Temporal lobe (tissue), 2 donors: Measurements from ENCODE around the genes BPNT1 and IARS2.

DNA sequence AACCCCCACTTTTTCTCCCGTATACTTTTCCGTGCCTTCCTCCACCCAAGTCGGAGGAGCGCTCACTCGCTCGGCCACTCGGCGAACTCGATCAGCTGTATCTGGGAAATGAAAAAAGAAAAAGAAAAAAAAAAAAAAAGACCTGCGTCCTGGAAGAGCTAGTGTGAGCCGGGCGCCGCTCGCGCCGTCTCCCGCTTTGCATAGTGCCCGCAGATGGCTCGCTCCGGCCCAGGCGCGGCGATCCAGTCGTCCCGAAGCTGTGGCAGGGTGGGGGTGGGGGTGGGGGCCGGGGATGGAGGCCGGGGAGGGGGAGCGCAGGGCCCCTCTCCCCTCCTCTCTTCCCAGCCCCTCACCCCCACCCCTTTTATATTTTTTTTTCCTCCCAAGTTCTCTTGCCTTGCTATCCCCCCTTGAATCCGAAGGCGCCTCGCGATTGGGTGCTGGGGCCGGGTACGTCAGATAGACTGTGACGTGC is 298 bp upstream of the PROX1 start:
- RAMPAGE, long total RNA: no peak

- RAMPAGE, long total RNA: no peak
Observed at GRCh38 chr1:214029802-214030425, 42.1 kb downstream of the PROX1 start.

GRCh38 chr1:215568565-215568763 is 1.4 kb downstream of the KCTD3 start:
- RAMPAGE, long total RNA: no peak

DNA sequence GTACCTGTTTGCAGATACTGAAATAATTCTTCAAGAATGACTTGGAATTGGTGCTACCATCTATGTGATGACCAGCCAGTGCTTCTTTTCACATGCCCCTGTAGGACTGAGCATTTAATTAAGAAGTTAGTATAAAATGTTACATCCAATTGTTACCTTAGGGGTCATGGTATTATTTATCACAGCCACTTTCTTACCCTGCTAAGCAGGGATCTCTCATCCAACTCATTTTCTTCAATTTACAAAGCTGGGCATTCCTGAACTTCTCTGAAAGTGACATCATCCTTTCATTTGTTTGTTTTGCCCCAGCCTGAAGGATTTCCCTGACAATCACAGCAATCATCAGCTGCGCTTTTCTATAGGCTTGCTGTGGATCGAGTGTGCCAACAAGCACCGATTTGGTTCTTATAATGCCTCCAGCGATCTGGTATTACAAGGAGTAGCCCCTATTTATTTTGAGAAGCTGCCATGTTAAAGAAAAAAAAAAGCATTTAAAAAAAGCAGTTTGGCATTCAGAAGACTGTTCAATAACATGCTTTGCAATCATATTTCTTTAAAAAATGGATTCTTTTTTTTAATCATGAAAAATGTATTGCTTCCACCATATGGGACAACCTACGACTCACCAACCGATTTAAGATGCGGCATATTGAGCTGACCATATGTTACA is 240.2 kb downstream of the USH2A start:
- RAMPAGE, long total RNA: no peak

GRCh38 chr1:216499577-216499959 is 76.3 kb upstream of the USH2A start:
- RAMPAGE, long total RNA: no peak

DNA sequence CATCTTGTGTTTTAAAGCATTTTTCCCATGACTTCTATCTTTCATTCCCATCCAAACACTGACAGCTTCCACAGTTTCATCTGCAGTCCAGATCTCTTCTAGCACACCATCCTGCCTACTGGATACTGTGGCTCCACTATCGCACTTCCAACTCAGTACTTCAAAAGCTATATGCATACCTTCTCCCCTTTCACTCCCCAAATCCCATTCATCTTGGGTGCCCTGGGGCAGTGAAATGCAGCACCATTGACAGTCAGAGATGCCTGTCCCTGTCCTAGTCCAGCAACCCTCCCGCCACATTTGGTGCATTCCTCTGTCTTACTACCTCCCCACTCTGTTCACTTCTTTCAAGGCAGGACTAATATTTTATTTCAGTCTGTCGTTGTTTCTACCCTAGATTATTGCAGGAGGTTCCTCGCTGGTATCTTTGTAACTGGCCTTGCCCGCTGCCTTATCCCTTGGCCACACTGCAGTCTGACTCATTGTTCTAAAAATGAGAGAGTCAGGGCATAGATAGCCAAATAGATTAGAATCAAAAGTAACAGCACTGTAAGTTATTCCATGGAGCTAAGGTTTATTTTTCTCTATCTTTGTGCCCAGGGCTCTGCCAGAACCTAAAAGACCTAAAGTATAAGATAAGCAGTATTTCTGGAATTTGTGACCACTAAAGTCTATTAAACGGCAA is 96.7 kb downstream of the ESRRG start:
- RAMPAGE, long total RNA: no peak

- RAMPAGE, long total RNA: no peak
Observed at GRCh38 chr1:217090217-217090758, 367.1 kb upstream of the ESRRG start.

DNA sequence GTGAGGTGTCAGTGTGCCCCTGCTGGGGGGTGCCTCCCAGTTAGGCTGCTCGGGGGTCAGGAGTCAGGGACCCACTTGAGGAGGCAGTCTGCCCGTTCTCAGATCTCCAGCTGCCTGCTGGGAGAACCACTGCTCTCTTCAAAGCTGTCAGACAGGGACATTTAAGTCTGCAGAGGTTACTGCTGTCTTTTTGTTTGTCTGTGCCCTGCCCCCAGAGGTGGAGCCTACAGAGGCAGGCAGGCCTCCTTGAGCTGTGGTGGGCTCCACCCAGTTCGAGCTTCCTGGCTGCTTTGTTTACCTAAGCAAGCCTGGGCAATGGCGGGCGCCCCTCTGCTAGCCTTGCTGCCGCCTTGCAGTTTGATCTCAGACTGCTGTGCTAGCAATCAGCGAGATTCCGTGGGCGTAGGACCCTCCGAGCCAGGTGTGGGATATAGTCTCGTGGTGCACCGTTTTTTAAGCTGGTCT is 64.6 kb downstream of the SPATA17 start:
- RAMPAGE, long total RNA: no peak

GRCh38 chr1:218156440-218157138 is 128.5 kb upstream of the RRP15 start:
- RAMPAGE, long total RNA: no peak

GRCh38 chr1:218164079-218164744 is 120.9 kb upstream of the RRP15 start:
- RAMPAGE, long total RNA: no peak

DNA sequence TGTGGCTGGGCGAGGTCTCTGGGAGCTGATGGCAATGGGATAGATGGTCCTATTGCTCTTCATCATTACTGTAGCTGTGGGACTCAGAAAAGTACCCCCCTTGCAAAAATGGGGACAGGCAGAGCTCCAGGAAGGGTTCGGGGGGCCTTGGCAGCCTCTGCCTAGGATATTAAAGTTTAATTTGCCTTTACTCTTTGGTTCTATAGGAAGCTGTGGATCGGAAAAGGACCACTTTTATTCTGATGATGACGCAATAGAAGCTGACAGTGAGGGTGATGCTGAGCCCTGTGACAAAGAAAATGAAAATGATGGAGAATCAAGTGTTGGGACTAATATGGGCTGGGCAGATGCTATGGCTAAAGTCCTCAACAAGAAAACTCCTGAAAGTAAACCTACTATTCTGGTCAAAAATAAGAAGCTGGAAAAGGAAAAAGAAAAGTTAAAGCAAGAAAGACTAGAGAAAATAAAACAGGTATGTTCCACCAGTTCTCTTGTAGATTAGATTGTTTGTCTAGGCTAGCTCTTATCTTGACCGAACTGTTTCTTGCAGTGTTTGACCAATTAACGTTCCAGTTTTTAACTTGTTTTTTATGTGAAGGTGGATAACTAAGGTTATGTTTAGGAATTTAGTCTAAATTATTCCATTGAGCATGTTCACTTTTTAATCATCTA is 17.1 kb downstream of the RRP15 start:
- RAMPAGE, long total RNA: no peak

- RAMPAGE, long total RNA: no peak
Observed at GRCh38 chr1:218323763-218324128, 21.4 kb upstream of the TGFB2 start.

DNA sequence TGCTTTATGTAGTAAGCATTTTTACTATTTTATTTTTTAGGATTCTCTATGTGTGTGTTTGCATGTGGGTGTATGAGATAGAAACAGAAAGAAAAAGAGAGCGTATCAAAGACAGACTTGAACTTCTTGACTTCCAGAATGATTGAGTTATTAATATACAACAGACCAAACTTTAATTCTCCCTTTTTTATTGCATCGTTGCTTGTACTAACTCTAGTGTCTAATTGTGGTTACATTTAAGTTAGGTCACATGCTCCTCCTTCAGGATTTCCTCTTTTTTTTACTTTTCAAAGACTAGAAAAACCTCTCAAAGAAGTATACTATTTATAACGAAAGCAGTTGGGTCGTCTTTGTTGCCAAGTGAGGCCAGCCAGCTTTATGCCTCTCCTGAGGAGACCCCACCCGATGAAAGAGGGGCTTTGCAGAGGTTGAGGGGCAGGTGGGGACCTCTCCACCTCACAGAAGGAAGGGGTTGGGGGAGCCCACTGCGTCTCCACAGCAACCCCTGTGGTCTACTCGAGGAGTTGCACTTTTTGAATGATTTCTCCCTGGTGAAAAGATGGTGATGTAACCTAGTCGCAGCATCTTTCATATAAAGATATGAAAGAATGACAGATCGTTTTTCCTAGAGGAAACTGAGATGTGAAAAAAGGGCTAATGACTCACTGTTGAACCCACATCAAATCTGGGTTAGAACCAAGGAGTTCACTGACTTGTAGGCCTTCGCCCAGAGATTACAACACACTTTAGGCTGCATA is 6.3 kb downstream of the TGFB2 start:
- RAMPAGE, long total RNA: no peak

DNA sequence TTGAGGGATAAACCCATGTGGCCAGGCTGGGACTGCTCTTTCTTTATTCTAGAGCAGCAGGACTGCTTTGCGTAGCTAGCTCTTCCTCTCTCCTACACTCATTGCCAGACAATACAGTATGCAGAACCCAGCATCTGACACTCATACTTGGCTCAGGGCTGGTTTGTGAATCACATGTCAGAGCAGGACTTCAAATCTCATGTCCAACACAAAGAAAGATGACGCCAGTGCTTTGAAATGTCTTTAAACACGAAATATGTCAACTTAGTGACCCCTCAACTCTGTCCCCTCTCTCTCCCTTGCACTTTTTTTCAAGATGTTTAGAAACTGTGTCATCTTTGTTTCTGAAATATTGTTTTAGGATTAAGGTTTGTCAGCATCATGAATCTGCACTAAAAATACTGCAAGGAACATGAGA is 135.0 kb downstream of the TGFB2 start:
- RAMPAGE, long total RNA: no peak

DNA sequence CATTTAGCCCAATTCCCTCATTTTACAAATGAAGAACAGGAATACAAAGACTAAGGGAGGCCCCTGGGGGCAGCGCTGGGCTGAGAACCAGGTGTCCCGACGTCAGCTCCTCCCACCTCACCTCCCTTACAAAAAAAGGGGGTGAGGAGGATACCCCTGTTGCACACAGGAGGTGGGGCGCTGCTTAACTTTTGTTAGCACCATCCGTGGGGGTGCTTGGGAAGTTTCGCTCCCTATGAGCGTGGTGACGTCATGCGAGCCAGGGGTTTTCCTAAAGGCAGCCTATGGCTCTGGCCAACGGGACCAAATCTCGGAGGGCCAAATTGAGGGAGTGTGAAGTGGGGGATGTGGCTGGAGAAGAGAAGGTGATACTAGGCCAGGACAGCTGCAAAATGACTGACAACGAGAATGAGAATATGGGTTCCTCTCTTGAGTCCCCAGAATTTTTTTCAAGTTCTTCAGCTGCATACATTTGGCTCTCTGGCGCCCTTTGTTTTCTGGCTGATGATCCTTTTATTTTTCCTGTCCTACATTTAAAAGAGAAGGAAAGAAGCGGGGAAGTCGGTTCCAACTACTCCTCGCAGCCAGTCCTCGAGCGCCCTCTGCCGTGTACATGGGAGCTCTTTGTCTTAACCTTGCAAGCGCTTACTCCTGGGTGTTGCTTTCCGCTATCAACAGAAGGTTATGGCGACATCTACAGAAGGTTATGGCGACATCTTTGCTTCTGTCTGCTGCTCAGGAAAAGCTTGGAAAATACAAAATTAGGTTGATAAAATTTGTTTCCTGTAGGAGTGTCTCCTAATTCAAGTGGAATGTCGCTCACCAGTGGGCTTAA is 47.9 kb upstream of the ZC3H11B start:
- RAMPAGE, long total RNA: no peak

- RAMPAGE, long total RNA: no peak
Observed at GRCh38 chr1:219757792-219758162, 144.9 kb upstream of the ZC3H11B start.

GRCh38 chr1:219929235-219929641 is 881 bp upstream of the SLC30A10 start:
- RAMPAGE, long total RNA: no peak

DNA sequence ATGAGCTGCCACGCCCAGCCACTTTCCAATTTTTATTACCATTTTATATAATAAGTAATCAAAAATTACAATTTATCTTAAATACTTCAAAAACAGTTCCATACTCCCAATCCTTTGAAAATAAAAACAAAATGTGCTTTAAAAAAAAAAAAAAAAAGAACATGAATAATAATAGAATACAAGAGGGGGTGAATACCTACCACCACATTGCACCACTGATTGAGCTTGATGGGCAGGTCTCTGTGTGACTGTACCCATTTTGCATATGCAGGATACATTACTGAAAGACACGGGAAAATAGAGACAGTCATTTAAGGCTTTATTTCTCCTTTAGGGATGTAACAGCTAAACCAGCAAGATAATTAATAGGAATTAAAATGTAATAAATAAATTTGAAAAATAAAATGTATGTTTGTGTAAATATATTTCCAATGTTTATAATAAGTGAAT is 52.8 kb upstream of the SLC30A10 start:
- RAMPAGE, long total RNA: no peak

GRCh38 chr1:220089604-220090194 is at the start of gene BPNT1:
Gene BPNT1, minus strand, starts transcription at chr1:220089788.
- RAMPAGE, long total RNA: start-site peak on the minus strand at chr1:220089779-220089824, 49 and 42 reads in 2 replicates

DNA sequence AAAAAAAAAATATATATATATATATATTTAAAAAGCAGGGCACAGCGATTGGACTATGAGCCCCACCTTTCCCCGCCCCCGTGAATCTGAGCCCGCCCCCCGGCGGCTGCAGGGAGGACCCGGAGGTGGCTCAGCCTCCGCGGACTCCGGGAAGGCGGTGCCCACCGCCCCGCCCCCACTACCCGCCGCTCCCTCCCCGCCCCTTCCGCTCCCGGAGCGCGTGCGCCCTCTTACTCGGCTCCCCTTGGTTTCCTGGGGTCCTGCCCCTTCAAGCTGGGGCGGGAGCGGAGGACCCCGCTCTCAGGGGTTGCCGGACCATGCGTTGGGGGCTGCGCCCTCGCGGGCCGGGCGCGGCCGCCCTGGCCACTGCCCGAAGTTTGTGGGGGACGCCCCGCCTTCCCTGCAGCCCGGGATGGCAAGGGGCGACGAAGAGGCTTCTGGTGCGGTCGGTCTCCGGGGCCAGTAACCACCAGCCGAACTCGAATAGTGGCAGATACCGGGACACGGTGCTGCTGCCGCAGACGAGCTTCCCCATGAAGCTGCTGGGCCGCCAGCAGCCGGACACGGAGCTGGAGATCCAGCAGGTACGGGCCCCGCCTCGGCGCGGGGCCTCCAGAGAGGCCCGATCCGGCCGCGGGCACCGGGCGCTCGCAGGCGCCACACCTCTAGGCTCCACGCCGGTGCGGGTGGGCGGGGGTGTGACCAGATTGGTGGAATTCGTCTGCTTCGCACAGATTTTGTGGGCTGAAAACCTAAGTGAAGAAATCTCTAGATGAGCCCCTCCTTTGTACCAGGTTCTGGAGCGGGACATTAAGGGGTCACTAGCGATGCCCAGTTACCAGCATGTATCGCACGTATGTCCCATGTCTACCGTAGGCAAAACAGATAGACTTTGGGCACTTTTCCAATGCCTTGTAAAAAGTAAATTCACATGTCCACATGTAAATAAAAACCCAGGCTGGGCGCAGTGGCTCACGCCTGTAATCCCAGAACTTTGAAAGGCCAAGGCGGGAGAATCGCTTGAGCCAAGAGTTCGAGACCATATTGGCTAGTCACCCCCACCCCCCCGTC is at the start of gene IARS2:
IARS2 (plus strand) TSS at position 233 of the 1,071 bp plus-strand sequence.
- RAMPAGE, long total RNA: no peak